A375 (cell line): ENCODE measurements around the genes TSTD3, MCHR2 and PREP.

- RAMPAGE, long total RNA = no peak
Observed at GRCh38 chr6:90836470-90836790, 249.6 kb upstream of the MAP3K7 start.

DNA sequence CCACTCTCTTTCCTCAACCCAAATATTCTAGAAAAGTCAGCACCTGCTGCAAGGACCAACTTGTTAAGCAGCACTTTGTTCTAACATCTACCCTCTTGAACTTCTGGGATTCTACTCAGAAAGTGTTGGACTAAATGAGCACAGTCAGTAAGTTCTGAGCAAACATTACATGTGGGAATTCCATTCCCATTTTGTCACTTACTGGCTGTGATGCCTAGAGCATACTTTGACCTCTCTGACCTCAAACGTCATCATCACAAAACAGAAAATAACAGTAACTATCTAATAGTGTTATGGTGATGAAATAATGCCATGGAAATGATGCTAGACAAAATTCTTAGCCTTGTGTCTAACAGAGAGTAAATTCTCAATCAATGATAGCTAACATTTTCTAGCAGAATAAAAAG is 829.4 kb downstream of the EPHA7 start:
- RAMPAGE, long total RNA = no peak

DNA sequence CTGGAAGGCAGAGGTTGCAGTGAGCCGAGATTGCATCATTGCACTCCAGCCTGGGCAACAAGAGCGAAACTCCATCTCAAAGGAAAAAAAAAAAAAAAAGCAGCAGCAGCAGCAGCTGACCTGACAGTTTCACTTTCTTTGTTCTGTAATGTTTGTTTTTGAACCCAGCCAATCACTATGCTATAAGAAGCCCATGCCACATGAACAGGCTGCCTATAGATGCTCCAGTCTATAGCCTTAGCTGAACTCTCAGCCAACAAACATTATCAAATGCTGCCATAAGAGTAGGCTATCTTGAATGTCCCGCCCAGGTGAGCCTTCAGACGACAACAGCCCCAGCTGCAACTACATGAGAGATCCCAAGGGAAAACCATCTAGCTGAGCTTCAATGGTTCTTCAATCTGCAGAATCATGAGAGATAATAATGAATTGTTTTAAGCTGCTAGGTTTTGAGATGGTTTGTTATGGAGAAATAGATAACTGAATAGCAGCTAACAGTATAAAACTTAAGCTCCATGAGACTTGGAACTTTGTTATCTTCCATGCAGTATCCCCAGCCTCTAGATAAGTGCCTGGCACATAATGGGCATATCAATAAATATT is 12.3 kb downstream of the NDUFAF4 start:
- RAMPAGE, long total RNA = no peak

- RAMPAGE, long total RNA = no peak
Observed at GRCh38 chr6:98833184-98833406, 1.3 kb upstream of the POU3F2 start.

GRCh38 chr6:98918184-98918863 is 29.4 kb downstream of the FBXL4 start:
- RAMPAGE, long total RNA = no peak

DNA sequence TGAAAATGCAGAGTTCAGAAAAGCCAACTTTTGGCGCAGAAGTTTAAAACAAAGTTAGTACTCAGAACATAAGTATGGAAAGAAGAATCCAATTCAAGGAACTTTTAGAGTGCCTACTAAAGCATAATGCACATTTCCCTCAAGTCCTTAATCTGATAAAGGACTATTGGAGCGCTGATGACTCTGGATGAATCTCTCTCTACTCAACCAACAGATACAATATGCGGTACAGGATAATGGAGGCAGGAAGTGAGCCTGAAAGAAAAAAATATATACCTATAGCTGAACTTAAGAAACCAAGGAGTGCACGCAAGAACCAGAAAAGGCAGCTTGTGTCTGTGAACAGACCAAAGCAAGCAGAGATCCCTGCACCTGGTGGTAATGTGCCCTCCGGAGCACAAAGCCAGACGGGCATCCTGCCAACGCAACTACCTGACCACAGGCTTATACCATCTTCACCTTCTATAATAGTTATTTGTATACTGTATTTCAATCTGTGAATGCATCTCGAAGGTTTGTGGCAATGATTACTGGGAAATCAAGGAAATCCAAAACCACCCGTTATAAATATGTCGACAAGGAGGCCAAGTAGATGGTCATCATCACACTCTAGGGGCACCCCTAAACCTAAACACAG is 961 bp downstream of the FBXL4 start:
- RAMPAGE, long total RNA = no peak

GRCh38 chr6:99415238-99415869 is 9.8 kb downstream of the PNISR start:
- RAMPAGE, long total RNA = no peak

DNA sequence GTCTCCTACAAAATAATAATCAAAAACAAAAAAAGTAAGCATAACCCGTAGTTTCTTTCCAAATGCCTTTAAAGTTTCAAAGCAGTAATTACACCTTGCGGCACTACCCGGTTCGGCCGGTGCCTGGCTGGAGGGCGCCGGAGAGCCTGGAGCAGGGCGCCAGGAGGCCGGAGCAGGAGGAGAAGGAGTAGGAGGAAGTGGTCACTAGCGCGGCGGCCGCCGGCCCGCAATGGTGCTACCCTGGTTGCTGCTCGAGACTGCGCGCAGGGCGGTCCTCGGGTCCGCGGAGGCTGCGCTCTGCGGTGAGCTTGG is at the start of gene TSTD3:
TSS of gene TSTD3 (plus strand) at position 204 of the 312 bp plus-strand sequence.
- RAMPAGE, long total RNA = no peak

DNA sequence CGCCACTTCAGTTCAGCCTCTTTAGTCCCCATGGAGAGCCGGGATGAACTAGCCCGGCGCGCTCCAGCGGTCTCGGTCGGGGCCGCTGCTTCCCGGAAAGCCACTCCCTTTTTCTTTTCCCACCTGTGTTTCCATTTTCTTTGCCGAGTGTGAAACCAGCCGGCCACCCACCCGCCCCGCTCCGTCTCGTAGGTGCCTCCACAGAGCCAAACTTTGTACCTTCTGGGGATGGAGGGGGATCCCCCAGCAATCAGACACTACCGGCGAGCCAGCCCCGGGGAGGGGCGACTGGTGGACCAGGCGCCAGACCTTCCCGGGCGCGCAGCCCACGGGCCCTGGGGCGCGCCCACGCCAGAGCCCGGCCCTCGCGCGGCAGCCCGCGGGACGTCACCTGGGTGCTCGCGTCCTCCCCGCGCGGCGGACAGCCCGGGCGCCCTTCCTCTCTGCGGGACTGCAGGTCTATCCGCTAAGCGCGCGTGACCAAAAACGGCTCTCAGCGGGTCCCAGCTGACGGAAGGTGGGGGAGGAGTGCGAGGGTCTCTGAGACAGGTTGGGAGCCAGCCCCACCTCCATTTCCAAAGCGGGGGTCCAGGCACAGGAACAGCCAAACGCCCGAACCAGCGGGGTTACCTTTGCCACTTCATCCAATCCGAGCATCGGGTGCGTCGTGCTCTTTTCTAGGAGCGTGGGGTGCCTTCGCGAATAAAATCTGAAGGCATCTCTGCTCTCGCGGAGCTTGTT is at the start of gene MCHR2:
TSS of gene MCHR2 (minus strand) at position 679 of the 741 bp plus-strand sequence.
- RAMPAGE, long total RNA = no peak

- RAMPAGE, long total RNA = no peak
Observed at GRCh38 chr6:103127739-103128166, 1732.0 kb downstream of the HACE1 start.

GRCh38 chr6:105280075-105280648 is 100.3 kb upstream of the POPDC3 start:
- RAMPAGE, long total RNA = no peak

DNA sequence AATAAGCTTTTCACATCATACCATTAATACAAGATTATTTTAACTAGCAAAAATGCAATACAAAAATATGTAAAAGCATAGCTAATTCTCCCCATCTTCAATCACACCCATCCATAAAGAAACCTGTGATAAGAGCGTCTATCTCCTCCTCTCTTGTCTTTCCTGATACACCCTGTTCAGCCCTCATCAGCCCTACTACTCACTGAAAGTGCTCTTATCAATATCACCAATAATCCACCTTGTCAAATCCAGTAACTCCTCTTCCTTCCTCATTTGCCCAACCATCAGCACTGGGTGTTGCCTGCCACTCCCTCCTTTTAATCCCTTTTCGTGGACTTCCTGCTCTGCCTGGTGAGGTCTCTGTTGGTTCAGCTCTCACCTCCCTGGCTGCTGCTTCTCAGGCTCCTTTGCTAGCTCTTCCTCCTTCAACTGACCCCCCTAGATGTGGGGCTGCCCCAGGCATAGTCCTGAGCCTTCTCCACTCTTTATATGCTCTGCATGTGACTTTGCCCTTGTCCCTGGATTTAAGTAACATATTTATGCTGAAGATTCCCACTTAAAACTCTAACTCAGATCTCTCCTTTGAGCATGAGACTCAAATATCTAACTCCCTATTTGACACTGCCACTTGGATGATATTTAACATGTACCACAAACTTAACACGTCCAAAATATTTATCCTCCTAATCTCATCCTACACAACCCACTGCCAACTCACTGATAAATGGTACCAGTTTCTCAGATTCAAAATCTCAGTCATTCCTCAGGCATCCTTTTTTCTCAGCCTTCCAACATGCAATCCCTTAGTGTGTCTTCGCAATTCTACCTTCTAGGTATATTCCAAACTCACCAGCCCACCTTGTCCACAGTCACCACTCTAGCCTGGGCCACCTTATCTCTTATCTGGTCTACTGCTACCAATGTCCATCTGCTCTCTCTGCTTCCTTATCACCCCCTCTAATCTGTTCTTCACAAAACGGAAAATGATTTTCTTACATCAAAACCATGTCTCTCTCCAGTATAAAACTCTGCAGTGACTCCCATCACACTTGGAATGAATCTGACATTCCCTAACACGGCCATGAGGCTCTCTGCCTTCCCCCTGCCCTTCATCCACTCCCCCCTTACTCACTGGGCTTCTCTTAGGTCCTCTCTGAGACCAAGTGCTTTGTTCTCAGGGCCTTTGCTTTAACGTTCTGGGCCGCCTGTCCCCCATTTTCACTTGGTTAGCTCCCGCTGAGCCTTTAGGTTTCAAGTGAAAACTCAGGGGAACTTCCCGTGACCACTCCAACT is 92.2 kb downstream of the PREP start:
- RAMPAGE, long total RNA = no peak

DNA sequence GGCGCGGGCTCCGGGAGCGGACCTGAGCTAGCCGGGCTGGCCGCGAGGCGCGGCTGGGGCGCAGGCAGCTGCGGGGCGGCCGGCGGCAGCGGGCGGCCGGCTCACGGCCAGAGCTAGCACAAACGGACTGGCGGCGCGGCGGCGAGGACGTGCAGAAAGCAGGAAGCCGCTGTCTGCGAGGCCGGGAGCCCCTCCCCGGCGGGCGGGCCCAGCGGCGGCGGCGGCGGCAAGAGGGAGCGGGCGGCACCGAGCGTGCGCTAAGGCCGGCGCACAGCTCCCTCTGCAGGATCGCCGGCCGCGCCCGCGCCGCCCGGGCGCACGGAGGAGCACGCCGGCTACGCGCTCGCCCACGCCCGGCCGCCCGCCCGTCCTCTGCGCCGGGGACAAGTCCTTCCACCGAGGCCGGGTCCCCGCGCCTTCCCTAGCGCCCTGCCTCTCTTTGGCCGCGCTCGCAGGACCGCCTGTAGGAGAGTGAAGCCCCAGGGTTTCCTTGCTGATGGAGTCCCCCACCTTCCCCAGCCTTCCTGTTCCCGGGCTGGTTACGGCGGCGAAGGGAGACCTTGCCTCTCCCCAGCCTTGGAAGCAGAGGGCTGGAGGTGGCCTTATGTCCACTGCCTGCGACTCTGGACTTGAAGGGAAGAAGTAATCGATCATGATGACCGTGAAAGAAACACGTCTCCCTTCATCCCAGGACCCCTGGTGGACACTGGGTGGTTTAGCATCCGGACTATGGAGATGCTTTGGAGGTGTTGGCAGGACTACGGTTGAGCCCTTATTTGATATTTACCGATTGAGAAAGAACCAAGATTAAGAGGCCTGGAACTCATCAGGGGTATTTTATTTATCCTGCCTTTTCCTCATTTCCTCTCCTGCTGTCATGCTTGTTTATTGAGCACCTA is at the start of gene PREP:
TSS of gene PREP (minus strand) at position 160 of the 899 bp plus-strand sequence.
- RAMPAGE, long total RNA = no peak

DNA sequence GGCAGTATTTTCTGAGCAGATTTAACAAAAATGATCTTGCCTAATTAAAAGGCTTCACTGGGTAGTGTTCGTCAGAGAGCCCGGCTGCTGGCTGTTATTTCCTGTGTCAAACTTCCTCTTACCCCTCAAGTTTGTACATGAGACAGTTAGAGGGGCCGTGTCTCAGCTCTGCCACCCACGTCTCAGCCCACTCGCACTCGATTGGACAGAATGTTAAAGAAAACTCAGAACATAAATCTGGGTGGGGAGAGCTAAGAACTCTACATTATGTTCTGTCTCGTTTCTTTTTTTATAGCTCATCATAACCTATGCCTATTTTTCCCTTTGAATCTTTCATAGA is 50.5 kb upstream of the PREP start:
- RAMPAGE, long total RNA = no peak

- RAMPAGE, long total RNA = no peak
Observed at GRCh38 chr6:105590895-105591510, 188.1 kb upstream of the PREP start.

DNA sequence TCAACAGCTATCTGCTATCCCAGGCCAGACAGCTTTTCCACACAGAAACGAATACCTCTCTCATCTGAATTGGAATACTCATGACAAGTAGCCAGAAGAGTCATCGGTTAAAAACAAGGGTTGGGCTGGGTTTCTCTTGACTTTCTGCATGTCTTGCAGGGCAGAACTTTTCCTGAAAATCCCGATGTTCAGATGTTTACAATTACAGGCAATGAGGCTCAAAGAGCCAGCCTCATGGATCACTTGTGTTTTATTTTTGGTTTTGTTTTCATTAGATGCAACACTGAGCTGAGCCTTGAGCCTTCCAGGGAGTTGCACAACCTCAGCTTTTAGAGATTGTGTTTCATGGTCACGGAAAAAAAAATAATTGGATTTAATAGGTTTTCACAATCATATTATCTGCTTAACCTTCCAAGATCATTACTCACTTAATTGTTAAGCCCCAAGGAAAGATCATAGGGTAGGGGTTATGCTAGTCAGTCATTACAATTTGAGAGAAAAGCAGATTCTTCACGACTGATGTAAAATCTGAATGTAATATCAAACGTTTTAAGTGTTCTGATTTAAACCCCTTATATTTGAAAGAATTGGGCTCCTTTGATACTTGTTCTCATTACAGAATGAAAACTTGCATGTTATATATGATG is 288.1 kb upstream of the PRDM1 start:
- RAMPAGE, long total RNA = no peak

GRCh38 chr6:105872199-105872785 is 213.8 kb upstream of the PRDM1 start:
- RAMPAGE, long total RNA = no peak

DNA sequence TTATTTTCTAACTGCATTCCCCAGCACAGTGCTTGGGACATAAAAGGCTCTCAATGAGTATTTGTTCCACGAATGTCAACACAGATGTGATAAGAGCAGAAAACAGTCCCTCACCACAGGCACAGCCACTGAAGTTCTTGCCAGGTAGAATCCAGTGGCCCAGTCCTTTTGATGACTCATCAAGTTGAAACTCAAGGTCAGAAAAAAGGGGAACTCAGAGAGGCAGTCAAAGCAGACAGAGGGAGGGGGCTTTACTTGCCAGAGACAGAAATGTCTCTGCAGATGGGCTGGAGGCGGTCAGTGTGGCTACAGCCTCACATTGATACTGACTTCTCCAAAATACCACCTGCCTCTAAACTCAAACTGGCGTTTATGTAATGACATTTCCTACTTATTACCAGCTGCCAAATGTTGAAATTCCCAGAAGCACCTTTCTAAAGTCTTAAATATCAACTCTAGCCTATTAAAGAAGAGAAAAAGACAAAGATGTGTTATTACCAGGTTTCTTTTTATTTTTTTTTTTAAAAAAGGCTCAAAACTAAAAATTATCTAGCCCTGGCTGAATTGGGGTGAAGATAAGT is 193.1 kb upstream of the PRDM1 start:
- RAMPAGE, long total RNA = no peak

DNA sequence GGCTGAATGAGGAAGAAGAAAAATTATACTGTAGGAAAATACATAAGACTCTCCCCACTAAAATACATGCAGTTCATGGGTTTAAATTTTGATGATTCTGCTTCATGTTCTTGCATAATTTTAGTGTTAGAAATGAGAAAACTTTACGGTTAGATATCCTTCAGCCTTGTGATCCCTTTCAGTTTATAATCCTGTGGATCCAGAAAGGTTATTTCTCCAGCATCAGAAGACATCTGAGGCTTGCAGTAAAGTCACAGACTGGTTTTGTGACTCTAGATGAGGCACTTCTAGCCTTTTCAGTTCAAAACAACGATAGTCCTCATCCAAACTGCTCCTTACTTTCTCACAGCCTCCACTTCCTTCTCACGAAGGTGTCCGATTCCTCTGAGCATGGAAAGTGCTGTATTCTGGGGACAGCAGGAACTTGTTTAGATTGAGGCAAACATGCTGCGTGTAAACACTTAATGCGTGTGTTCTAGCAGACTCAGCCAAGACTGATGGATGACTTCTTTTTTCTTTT is 80.3 kb upstream of the PRDM1 start:
- RAMPAGE, long total RNA = no peak

DNA sequence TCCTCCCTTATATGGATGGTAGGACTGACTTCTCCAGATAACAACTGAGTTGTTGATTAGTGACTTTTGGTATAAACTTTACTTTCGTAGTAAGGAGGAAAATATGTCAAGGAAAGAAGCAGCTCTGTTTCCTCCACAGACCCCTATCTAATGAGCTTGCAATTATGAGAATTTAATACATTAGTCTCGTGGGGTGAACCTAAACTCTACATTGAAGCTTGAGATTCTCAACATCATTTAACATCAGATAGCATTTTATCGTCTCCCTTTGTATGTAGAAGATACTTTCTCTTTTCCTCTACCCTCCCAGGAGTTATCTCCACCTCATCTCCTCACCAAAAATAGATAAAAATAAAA is 79.9 kb upstream of the PRDM1 start:
- RAMPAGE, long total RNA = no peak